Mammary epithelial cell (primary cell): ENCODE data around the genes SIK2 and BCO2.

DNA sequence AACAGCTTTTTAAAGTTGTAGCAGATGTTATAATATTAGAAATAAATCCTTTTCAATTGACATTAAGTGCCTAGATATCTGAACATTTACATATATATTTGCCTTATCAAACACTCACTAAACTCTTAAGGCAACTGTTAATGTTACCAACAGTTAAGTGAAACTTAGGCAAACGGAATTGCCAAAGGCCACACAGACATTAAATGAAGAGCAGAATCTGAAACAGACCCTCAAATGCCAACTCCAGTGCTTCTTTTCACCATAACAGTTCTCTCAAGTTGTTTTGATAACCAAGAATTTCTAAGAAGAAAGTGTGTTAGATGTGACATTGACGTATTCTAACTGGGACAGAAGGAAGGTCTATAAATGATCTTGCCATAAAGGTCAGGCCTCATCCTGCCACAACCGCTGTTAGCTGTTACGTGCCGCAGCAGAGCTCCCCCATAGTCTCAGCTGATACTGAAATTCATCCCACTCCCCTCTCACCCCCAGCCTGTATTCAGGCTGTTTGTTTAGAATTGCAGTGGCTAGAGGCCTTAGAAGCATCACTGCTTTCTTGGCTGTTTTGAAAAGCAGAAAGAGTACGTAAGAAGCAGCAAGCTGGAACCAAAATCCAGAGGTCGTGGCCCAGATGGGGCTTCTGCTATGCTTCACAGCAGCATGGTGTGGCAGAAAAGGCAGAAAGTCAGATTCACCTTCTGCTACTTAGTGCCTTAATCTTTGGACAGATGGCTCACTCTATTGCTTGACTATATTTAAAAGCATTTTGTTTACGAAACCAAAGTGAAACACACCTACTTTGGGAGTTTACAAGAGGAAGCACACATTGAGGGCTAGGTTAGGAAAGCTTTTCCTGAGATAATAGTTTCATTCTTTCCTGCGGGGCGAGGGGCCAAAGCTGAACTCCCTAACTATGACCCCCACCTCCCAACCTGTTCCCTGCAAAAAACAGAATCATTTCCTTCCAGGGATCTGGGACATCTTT, 1.1 kb upstream of the LAYN start:
- CAGE, long polyA plus RNA = no peak
- RRBS = no CpG with 5 or more reads among the region's 10 CpGs

GRCh38 chr11:111602369-111602992, at the start of gene SIK2:
TSS of gene SIK2 (plus strand) at chr11:111602449.
- CAGE, long polyA plus RNA = no peak
- RRBS = under 1% methylated on average over 18 of the region's 71 CpGs

- CAGE, long polyA plus RNA = no peak
- RRBS = no CpG with 5 or more reads among the region's 4 CpGs
Observed at GRCh38 chr11:111694708-111695288, 71.4 kb downstream of the PPP2R1B start.

- CAGE, long polyA plus RNA = no peak
- RRBS = no CpG with 5 or more reads among the region's 15 CpGs
Observed at GRCh38 chr11:111722457-111723334, 43.5 kb downstream of the PPP2R1B start.

DNA sequence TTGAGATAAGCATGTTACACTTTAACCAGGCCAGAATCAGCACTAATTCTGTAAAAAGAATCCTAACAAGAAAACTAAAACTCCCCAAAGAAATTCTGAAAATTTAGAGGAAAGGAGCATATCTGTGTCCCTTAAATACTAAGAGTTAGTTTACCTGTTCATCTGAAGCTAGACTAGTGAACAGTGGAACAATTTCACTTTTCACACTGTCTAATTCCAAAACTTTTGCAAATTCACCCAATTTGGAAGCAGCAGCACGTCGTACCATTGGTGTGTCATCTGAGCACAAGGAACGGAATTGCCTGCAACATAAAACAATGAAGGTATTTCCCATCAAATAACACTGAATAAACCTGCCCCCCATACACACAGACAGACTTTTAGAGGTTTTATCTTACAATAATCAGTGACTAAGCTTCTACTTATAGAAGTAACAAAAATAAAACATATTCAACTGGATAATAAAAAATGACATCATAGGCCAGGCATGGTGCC, 6.5 kb downstream of the PPP2R1B start:
- CAGE, long polyA plus RNA = no peak
- RRBS = no CpG with 5 or more reads among the region's 3 CpGs

- CAGE, long polyA plus RNA = no peak
- RRBS = no CpG with 5 or more reads among the region's 1 CpG
Observed at GRCh38 chr11:111924378-111924724, 5.6 kb downstream of the C11orf52 start.

GRCh38 chr11:112019046-112020157, 5.8 kb upstream of the DLAT start:
- CAGE, long polyA plus RNA = no peak
- RRBS = no CpG with 5 or more reads among the region's 8 CpGs

DNA sequence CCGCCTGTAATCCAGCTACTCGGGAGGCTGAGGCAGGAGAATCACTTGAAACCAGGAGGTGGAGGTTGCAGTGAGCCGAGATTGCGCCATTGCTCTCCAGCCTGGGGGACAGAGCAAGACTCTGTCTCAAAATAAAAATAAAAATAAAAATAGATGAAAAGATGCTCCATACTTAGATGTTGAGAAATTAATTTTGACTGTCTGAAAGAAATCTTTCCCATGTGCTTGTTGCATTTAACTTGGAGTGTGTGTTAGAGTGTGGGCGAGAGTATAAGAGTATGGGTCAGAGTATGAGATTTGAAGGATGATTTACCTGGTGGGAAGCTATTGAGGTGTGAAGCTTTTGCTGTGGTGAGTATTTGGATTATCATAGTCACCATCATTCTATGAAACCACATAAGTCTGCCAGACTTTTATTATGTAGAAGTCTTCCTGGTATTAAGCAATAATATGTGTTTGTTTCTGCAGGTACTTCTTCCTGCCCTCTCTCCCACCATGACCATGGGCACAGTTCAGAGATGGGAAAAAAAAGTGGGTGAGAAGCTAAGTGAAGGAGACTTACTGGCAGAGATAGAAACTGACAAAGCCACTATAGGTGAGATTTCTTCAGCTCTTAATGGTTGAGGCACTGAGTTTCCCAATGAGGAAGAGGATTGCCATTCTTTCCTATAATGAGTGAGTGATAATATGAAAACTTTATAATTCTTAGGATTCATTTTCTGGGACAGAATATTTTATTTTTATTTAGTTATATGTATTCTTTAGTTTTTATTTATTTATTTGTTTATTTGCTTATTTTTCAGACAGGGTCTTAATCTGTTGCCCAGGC, 7.9 kb downstream of the DLAT start:
- CAGE, long polyA plus RNA = no peak
- RRBS = no CpG with 5 or more reads among the region's 5 CpGs

DNA sequence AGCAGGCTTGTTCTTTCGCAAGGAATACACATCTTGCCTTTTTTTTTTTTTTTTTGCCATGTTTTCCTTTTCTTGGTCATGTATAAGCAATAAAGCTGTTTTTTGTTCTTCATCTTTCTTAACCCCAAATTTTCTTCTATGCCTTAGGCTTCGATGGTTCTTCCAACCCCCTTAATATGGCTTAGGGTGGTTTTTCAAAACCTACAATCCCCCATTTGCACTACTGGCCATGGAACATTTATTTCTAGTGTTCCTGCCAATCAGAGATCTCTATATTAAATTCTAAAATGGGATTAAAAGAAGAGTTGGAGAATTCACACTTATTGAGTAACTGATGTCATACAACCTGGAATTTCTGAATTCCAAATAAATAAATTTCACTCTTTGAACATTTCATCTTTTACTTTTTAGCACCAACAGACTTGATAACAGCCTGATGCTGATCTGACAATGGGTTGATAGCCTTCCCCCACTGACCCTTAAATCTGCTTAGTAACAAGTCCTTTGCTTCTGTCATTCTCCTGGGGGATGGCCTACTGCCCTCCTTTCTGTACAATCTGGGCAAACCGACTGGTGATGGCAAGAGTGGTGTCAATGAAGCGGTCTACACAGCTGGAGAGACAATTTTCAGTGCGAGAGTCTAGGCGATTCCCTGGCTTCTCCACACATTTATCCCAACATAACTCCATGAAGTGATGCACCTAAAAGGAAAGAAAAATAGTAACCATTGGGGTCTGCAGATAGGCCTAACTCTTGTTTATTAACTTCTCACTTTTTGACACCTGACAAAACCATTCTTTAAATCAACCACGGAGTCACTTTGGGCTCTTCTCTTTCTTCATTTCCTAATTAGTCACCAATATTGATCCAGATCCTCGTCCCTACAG, 1.6 kb downstream of the TIMM8B start:
- CAGE, long polyA plus RNA = no peak
- RRBS = no CpG with 5 or more reads among the region's 8 CpGs

GRCh38 chr11:112174955-112175978, at the start of gene BCO2:
TSS of gene BCO2 (plus strand) at chr11:112175512.
- CAGE, long polyA plus RNA = no peak
- RRBS = no CpG with 5 or more reads among the region's 14 CpGs

GRCh38 chr11:112227657-112229078, 1.9 kb downstream of the PTS start:
- CAGE, long polyA plus RNA = no peak
- RRBS = no CpG with 5 or more reads among the region's 9 CpGs

DNA sequence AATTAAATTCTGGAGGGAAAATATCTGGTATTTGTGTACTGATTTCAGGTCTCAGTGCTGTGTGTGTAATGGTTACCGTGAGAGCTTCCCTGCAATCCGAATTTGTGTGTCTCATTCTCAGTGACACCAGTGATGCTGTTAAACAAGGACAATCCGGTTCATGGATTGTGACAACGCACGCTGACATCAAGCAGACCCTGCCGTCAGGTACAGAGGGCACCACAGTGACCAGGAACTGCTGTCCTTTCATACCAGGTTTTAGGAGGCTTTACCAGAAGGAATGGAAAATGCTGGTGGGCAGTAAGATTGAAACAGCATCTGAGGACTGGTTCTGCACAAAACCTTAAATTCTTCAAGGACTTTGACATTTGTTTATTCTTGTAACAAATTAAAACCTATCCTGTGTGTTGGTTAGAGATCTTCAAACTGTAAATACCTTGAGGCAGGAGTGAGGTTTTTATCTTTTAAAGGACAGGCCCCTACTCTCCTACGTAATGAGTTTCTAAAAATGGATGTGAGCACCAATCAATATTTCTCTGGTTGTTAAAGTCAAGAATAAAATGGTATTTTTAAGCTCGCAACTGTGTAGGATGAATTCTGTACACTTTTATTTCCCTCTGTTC, 30.6 kb upstream of the PLET1 start:
- CAGE, long polyA plus RNA = no peak
- RRBS = no CpG with 5 or more reads among the region's 8 CpGs

- CAGE, long polyA plus RNA = no peak
- RRBS = no CpG with 5 or more reads among the region's 1 CpG
Observed at GRCh38 chr11:112615815-112616433, 345.3 kb upstream of the NCAM1 start.

DNA sequence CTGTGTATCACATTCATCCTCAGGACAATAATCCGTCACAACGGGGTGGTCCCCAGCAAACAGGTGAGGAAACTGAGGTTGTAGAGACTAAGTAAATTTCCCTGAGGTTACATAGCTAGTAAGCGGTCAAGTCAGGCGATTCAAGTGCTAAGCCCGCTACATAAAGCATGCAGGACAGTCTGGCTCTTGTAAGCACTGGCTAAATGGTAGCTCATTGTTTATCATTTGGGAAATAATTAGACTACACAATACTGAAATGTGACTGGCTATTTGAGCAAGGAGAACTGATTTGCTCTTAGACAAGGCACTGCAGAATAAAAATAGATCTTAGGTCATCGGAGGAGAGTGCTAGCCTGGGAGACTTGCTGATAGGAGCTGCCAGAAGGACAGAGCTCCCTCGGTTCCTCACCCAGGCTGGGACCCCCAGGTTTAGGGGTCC, 184.5 kb upstream of the NCAM1 start:
- CAGE, long polyA plus RNA = no peak
- RRBS = no CpG with 5 or more reads among the region's 7 CpGs

GRCh38 chr11:113324400-113325012, 10.1 kb downstream of the TTC12 start:
- CAGE, long polyA plus RNA = no peak
- RRBS = no CpG with 5 or more reads among the region's 6 CpGs

GRCh38 chr11:113873188-113873646, 2.2 kb downstream of the USP28 start:
- CAGE, long polyA plus RNA = no peak
- RRBS = no CpG with 5 or more reads among the region's 5 CpGs

DNA sequence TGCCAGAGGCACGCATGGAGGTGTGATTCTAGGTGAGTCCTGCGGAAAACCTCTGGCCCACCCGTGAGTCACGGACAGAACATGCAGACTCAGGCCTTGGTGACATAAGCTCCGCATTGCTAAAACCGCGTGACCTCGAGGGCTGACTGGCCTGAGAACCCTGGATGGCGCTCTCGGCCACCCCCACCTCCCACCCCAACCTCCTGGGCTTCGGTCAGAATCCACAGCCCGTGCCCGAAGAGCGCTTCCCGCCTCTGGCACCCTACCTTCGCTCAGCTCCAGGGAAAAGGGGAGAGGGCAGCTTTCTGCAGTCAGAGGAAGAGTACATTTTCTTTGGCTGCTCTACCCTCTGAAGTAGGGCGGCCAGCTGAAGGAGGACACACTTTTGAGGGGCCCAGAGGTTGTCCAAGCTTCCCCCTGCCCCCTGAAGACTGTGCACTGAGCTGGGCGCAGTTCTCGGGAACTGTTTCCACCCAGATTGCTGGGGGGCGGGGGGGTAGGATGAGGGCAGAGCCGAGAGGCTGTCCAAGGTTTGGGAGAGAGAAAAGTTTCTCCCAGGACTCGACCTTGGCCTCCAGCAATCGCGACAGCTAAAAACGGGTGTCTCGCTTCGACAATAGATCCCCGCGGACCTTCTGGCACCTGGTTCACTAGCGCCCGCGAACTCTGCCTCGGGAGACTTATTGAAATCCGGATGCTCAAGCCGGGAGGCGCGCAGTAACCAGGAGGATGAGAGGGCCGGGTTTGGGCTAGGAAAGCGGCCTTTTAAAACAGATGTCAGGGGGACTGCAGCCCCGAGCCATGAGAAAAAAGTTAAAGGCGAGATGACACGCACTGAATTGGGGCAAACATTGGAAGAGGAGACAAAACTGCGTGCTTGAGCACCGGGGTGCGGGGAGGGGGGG, 929 bp upstream of the ZBTB16 start:
- CAGE, long polyA plus RNA = no peak
- RRBS = no CpG with 5 or more reads among the region's 45 CpGs

- CAGE, long polyA plus RNA = no peak
- RRBS = no CpG with 5 or more reads among the region's 7 CpGs
Observed at GRCh38 chr11:114068220-114068922, 8.9 kb downstream of the ZBTB16 start.

DNA sequence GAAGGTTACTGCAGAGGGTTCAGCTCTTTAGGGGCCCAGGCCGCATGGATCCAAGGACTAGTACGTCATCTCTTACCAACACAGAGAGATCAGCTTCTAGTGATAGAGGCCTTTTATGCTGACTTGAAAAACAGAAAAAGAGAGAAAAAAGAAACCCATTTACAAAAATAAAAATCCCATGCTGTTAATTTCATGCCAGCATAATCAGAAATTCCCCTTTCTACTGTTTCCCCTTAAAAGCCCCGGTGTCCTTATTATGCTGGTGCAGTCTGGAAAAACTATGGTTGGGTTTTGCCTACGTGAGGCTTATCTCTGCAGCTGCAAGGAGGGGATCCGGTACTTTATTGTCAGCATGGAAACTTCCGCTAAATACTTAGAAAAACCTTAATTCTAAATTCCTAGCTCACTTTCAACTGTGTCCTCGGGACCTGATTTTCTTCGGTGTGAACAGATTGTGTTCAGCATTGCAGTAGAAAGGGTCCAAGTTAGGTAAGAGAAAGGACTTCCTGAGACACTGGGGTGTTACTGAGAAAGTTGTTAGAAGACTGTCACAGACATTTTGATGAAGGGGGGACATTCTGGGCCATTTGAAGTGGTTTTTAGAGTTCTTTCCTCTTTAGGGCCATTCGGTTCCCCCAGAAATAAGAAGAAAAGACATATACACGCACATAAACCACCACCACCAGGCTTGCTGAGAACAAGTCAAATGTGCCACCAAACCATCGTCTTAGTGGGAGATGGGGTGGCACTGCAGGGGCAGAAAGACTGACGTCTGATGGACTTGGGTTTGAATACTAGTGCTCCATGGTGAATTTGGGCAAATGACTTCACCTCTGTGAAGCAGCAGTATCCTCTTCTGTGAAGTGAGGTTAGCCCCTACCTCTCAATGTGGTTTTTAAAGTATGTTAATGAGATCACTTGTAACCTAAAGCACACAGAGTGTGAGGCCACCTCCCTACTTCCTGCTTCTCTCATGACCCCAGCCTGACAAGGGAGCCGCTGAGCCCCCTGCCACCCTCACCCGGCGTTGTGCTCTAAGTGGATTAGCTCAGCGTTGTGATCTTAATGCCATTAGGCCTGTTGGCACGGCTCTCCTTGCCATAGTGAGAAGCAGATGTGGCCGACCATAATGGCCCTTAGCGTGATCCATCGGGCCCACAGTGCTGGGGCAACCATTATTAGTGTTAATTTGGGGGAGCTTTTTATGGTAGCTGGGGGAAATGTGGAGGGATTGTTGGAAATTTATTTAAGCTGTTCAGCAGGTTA, 14.1 kb downstream of the ZBTB16 start:
- CAGE, long polyA plus RNA = no peak
- RRBS = 98% methylated on average over 2 of the region's 20 CpGs

- CAGE, long polyA plus RNA = no peak
- RRBS = no CpG with 5 or more reads among the region's 9 CpGs
Observed at GRCh38 chr11:114085877-114086641, 26.5 kb downstream of the ZBTB16 start.